ENCODE data around the genes HTR1F, NSUN3, OR5H15, OR5K4, OR5K1 and DCBLD2.

DNA sequence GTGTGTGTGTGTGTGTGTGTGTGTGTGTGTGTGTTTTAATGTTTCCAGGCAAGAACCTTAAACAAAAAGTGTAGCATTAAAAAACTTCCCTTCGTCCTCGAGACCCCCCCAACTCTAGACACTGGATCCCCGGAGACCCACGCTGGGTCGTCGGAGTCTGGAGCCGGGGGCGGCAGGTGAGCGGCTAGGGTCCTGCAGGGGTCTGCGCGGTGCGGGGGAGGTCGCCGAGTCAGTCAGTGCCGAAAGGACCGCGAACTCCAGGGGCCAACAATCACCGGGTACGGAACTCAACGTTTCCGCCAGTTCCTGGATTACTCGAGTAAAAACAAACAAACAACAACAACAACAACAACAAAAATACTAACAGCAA lies 531 bp upstream of the CHMP2B start:
- PRO-cap, 7 experiments: no peak in any of the 7 experiments
- RAMPAGE, long total RNA, 2 experiments: no peak in any of the 2 experiments

DNA sequence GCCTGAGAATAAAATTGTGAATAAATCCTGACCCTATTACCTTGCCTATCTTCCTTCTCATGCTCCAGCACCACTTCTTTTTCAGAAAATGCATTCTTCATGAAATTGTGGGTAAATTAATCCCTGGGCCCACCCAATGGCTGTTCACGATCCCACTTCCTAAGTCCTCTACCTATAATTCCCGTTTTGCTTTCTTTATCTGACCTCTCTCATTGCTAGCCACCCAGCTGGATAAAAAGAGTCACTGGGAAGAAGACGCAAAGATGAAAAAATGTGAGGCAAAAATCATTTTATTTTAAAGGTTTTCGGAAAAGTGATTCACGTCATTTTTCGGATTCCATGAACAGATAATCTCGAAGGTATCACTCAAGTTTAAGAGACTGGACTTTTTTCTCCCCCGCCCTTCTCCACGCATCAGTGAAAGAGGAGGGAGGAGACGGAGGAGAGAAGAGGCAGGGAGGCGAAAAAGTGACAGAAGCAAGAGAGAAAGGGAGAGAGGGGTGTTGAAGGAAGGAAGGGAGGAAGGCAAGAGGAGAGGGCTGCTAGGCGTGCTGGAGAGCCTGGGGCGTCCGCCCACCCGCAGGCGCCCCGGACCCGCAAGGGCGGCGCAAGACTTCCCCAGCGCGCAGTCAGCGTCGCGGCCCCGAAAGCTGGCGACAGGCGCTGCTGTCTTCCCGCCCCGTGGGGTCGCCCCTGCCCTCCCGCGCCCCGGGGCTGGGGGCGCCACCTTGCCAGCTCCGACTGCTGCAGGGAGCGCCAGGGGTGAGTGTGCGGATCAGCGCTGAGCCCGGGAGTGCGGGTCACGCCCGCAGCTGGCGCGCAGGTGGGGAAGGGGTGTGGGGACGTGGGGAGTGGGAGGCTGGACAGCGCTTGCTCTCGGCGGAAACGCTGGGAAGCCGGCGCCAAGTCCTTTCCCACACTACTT lies at the start of gene HTR1F:
Gene HTR1F (plus strand): TSS at position 626 of the 925 bp plus-strand sequence.
- PRO-cap, 7 experiments: peak in 2 of 7 experiments; most common plus-strand start position 626 of the sequence (in 2); most common minus-strand start position 601 of the sequence (in 1)
- RAMPAGE, long total RNA, 2 experiments: no peak in any of the 2 experiments

GRCh38 chr3:89571030-89571842 lies 463.8 kb downstream of the EPHA3 start:
- PRO-cap, 7 experiments: peak in 1 of 7 experiments; most common plus-strand start chr3:89571571 (in 1); most common minus-strand start chr3:89571429 (in 1)
- RAMPAGE, long total RNA, 2 experiments: no peak in any of the 2 experiments

- PRO-cap, 7 experiments: no peak in any of the 7 experiments
- RAMPAGE, long total RNA, 2 experiments: no peak in any of the 2 experiments
Observed at GRCh38 chr3:93938583-93939232, 35.0 kb downstream of the PROS1 start.

DNA sequence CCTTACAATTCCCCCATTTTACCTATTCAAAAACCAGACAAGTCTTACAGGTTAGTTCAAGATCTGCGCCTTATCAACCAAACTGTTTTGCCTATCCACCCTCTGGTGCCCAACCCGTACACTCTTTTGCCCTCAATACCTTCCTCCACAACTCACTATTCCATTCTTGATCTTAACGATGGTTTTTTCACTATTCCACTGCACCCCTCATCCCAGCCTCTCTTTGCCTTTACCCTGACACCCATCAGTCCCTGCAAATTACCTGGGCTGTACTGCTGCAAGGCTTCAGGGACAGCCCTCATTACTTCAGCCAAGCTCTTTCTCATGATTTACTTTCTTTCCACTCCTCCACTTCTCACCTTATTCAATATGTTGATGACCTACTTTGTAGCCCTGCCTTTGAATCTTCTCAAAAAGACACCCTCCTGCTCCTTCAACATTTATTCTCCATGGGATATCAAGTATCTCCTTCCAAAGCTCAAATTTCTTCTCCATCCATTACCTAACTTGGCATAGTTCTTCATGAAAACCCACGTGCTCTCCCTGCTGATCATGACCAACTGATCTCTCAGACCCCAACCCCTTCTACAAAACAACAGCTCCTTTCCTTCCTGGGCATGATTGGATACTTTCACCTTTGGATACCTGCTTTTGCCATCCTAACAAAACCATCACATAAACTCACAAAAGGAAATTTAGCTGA lies 32.7 kb downstream of the PROS1 start:
- PRO-cap, 7 experiments: no peak in any of the 7 experiments
- RAMPAGE, long total RNA, 2 experiments: no peak in any of the 2 experiments

DNA sequence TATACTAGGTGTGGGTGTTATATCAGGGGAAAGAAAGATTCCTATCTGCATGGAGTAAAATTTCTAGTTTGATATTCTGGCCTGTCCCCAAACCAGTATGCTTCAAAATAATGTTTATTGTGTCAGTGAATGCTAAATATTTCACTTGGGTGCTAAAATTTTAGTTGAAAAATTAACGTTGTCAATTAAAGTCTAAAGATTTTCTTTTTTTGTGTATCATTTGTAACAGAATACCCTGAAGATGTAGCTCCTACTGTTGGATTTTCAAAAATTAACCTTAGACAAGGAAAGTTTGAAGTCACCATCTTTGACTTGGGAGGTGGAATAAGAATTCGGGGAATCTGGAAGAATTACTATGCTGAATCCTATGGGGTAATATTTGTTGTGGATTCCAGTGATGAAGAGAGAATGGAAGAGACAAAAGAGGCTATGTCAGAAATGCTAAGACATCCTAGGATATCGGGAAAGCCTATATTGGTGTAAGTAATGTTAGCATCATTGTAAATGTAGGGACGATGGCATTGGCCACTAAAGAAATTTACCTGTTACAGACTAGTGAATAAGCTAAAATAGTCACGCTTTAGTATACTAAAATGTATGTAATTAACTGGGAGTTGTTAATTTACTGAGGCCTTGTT lies 23.6 kb downstream of the ARL13B start:
- PRO-cap, 7 experiments: no peak in any of the 7 experiments
- RAMPAGE, long total RNA, 2 experiments: no peak in any of the 2 experiments

- PRO-cap, 7 experiments: peak in 7 of 7 experiments; most common plus-strand start chr3:94063061 (in 6); most common minus-strand start chr3:94062916 (in 6)
- RAMPAGE, long total RNA, 2 experiments: start-site peak on the plus strand in 2 of 2 experiments, at chr3:94063011-94063069 at its widest, 50 to 101 reads per replicate; start-site peak on the minus strand in 1 of 2 experiments, at chr3:94062912-94062987 at its widest, 29 reads per replicate
Observed at GRCh38 chr3:94062586-94063647, at the start of gene NSUN3. NSUN3 (plus strand) TSS chr3:94063061.

DNA sequence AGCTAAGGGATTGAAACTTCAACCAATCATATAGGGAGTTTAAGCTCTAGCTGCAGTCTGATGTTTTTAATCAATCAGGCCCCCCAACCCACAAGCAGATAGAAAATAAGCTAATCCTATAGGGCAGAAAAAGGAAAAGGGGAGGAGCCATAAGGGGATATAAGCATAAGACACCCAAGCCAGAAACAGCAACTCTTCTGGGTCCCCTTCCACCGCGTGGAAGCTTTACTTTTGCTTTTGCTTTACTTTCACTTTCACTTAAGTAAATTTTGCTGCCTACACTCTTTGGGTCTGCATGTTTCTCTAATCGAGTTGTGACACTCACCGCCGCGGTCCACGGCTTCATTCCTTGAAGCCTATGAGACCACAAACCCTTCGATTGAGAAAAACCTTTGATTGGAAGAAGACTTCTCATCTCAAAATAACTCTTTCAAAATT lies 1108.4 kb upstream of the EPHA6 start:
- PRO-cap, 7 experiments: no peak in any of the 7 experiments
- RAMPAGE, long total RNA, 2 experiments: no peak in any of the 2 experiments

DNA sequence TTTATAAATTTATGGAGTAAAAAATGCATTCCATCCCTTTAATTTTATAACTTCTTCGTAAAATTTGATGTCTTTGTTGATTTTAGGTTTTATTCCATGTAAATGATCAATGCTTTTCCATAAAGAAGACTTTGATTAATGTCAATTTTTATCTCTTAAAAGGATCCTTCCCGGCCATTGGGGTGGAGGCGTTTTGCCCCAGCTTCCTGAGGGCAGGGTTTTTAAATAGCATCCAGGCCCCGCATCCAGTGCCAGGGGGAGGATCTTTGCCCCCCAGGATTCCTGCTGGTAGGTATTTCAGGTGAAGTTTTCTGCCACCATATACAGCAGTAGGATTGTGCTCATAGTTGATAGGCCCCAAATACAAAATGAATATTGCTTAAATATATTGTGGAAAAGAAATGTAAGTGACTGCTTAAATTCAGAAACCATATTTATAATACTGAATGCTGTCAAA lies 172.1 kb upstream of the ARL6 start:
- PRO-cap, 7 experiments: no peak in any of the 7 experiments
- RAMPAGE, long total RNA, 2 experiments: no peak in any of the 2 experiments

DNA sequence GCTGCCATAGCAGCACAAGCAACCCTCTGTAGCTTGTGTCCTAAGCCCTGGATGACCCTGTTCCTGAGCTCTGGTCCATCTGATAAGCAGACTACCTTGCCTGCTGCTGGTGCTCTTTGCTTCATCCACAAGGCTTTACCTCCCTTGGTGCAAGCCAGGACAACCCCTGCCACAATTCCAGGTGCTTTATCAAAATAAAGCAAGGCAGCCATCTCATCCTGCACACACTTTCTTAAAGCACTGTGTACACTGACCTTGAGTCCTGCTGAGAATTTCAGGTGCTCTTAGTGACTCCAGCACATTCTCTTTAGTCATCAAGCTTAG lies 36.6 kb downstream of the RIOX2 start:
- PRO-cap, 7 experiments: no peak in any of the 7 experiments
- RAMPAGE, long total RNA, 2 experiments: no peak in any of the 2 experiments

DNA sequence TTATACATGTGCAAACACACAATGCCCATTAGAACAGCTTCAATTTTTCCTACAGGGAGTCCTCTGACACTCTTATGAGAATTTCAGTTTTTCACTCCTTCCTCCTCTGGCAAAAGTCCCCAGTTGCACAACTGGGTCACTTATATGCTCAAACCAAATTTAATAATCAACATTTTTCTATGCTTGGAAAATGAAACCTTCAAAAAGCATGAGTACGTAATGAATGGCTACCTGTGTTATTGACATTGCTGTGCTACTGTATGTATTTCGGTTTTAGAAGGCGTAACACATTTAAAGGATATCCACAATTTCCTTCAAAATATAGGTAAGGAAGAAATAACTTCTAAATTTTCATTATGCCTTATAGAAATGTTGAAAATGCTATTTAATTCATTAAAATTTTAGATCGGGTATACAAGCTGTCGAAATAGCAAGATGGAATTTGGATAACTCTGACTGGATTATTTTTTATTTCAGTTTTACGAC lies at the start of gene OR5H15:
Gene OR5H15 (plus strand): TSS at position 190 of the 486 bp plus-strand sequence.
- PRO-cap, 7 experiments: no peak in any of the 7 experiments
- RAMPAGE, long total RNA, 2 experiments: no peak in any of the 2 experiments

DNA sequence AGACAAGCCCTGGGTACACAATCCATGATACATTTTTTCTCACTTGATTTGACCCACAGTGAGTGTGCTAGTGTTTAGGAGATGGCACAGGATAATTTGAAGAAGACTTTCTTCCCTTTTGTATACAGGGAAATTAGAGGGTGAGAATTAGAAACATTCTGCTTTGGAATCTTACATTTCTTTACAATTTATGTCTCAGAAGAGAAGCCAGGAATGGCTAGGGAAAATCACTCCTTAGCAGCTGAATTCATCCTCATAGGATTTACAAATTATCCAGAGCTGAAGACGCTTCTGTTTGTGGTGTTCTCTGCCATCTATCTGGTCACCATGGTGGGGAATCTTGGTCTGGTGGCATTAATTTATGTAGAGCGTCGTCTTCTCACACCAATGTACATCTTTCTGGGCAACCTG lies at the start of gene OR5K4:
Gene OR5K4 (plus strand): TSS at position 214 of the 411 bp plus-strand sequence.
- PRO-cap, 7 experiments: no peak in any of the 7 experiments
- RAMPAGE, long total RNA, 2 experiments: no peak in any of the 2 experiments

GRCh38 chr3:98462865-98463422 lies at the start of gene OR5K1:
OR5K1 (plus strand) TSS chr3:98463201.
- PRO-cap, 7 experiments: no peak in any of the 7 experiments
- RAMPAGE, long total RNA, 2 experiments: no peak in any of the 2 experiments

DNA sequence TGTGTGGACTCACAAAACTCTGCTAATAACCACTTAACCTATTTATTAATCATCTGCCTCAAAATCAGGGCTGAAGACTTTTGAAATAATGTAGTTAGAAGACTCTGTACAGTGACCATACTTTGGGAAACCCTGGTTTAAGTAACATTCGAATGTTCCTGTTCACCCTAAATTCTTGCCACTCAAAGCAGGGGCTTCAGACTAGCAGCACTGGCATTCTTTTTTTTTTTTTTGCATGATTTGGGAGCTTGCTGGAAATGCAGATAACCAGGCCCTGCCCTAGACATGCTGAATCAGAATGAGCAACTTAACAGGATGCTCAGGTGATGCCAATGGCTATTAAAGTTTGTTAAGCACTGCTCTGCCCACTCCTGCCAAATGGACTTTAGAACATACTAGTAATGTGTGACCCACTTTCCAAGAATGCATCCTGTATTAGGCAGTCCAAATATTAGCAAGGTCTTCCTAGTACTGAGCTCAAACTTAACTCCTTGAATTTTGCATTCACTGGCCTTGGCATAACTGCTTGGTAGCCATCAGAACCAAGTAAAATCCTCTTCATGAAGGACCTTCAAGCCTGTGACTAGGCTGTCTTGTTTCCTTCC lies 12.7 kb upstream of the ST3GAL6 start:
- PRO-cap, 7 experiments: no peak in any of the 7 experiments
- RAMPAGE, long total RNA, 2 experiments: no peak in any of the 2 experiments

- PRO-cap, 7 experiments: peak in 1 of 7 experiments; most common minus-strand start chr3:98872180 (in 1)
- RAMPAGE, long total RNA, 2 experiments: no peak in any of the 2 experiments
Observed at GRCh38 chr3:98872079-98872449, 29.4 kb downstream of the DCBLD2 start.

GRCh38 chr3:98900625-98901819 lies at the start of gene DCBLD2:
DCBLD2 (minus strand) TSS chr3:98901695.
- PRO-cap, 7 experiments: peak in 7 of 7 experiments; most common plus-strand start chr3:98901310 (in 4); most common minus-strand start chr3:98901674 (in 4)
- RAMPAGE, long total RNA, 2 experiments: start-site peak on the minus strand in 1 of 2 experiments, at chr3:98901665-98901701 at its widest, 153 reads per replicate

DNA sequence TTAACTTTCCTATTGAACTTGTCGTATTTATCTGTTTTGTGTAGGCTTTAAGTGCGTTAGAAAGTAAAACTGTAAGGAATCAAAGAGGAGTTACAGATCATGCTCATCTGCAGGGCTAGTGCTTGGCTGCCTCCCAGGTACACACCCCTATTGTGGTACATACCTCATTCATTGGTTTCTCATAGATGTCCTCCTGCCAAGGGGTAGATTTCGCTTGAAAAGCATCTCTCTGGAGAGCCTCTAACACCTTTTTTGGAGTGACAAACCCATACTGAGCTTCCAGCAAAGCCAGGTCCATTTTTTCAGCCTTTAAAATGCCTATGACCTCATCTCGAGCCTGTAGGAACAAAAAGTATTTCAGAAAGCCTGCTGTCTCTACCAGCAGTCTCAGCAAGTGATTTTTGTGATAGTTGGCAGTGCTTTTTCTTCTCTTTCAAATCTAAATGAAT lies 112.1 kb downstream of the CMSS1 start:
- PRO-cap, 7 experiments: peak in 1 of 7 experiments; most common plus-strand start position 384 of the sequence (in 1)
- RAMPAGE, long total RNA, 2 experiments: no peak in any of the 2 experiments

DNA sequence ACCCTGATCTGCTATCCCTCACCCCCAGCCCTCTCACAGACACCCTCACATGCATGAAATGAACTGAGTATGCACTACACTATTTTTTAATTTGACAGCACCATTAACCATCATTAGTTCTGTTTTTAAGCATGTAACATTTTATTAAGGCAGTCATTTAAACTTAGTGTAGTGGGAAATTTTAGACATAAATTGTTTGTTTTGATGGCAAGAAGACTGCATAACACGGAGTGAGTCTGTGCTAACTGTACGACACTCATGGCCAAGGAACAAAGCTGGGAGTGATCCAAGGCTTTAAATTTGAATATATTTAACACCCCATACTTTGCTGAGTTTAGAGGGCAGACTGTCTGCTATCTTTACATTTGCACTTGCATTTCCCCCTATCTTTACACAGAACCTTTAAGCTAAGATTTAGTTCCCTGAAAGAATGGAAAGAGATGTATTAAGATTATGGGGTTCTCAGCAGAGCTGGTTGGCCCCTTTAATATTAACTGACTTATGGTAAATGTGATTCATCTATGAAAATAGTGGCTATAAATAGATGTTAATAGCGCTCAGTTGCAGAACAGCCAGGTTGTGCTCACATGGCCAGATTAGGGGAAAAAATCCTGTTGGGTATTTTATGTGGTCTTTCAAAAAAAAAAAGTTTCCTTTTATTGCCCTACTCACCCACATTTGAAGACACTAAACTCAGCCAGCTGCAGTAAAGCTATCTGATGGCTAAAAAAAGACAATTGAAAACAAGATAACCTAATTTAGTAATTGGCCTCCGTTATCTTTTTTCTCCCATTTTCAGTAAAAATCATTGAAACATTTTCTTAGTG lies 120.7 kb downstream of the CMSS1 start:
- PRO-cap, 7 experiments: no peak in any of the 7 experiments
- RAMPAGE, long total RNA, 2 experiments: no peak in any of the 2 experiments

- PRO-cap, 7 experiments: peak in 5 of 7 experiments; most common plus-strand start chr3:100021519 (in 3); most common minus-strand start chr3:100021475 (in 1)
- RAMPAGE, long total RNA, 2 experiments: no peak in any of the 2 experiments
Observed at GRCh38 chr3:100021184-100021707, 93.1 kb downstream of the FILIP1L start.

GRCh38 chr3:100032201-100032658 lies 82.1 kb downstream of the FILIP1L start:
- PRO-cap, 7 experiments: no peak in any of the 7 experiments
- RAMPAGE, long total RNA, 2 experiments: no peak in any of the 2 experiments